Measurements from ENCODE around the gene SPDYC.

- PRO-cap: no peak
- RAMPAGE, long total RNA, 4 experiments: no peak in any of the 4 experiments
These were observed 714 bp downstream of the MAP4K2 start for GRCh38 chr11:64802229-64802770.

DNA sequence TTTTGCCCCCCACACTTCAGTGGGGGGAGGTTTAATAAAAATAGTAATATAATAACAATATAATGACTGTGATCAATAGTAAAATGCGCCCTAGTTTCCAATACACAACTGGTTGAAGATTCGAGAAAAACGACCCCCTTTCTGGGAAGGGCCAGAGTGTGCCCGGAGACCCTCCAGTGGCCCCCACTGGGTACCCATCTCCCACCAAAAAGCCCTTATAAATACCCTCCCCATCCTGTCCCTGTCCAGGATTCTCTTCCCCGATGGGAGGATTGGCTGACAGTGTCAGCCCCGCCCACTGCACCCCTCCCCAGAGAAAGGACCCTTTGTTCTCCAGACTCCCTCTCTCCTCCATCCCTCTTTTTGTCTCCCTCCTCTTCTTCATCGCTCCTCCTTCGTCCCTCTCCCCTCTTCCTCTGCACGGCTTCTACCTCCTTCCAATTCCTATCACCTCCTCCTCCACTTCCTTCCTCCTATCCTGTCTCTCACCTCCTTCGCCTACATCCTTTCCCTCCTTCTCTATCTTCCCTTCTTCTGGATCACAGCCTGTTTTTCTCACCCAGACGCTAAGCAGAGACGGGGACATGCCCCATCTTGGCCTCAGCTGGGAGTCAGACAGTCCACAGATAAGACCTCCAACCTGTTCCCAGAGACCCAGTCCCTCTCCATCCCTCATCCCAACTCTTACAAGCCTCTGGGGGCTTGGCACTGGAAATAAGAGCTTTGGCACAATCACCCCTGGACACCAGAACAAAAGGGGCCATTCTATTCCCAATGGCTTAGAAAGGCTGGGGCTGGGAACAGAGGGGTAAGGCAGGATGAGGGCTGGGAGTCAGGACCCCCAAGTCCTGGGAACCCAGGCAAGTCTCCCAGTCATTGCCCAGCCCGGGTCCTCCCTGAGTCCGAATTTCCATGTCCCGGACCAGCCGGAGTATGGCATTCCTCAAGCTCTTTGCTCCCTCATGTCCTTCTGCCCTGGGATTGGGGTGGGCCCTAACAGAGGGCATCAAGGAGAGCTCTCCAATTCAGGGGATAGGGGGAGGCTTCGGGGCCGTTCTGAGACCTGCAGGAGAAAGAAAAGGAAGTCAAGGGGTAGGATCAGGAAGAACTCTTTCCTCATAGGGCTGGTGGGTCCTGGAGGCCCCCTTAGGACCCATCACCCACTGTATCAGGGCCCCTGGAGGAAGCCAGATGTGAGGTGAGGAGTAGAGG is 13.5 kb upstream of the MEN1 start:
- PRO-cap: no peak
- RAMPAGE, long total RNA, 4 experiments: no peak in any of the 4 experiments

GRCh38 chr11:64851514-64852538 is 7.4 kb upstream of the CDC42BPG start:
- PRO-cap: no peak
- RAMPAGE, long total RNA, 4 experiments: no peak in any of the 4 experiments

GRCh38 chr11:64854214-64855373 is 10.1 kb upstream of the CDC42BPG start:
- PRO-cap: unidirectional peak, minus-strand start at chr11:64854801
- RAMPAGE, long total RNA, 4 experiments: no peak in any of the 4 experiments

DNA sequence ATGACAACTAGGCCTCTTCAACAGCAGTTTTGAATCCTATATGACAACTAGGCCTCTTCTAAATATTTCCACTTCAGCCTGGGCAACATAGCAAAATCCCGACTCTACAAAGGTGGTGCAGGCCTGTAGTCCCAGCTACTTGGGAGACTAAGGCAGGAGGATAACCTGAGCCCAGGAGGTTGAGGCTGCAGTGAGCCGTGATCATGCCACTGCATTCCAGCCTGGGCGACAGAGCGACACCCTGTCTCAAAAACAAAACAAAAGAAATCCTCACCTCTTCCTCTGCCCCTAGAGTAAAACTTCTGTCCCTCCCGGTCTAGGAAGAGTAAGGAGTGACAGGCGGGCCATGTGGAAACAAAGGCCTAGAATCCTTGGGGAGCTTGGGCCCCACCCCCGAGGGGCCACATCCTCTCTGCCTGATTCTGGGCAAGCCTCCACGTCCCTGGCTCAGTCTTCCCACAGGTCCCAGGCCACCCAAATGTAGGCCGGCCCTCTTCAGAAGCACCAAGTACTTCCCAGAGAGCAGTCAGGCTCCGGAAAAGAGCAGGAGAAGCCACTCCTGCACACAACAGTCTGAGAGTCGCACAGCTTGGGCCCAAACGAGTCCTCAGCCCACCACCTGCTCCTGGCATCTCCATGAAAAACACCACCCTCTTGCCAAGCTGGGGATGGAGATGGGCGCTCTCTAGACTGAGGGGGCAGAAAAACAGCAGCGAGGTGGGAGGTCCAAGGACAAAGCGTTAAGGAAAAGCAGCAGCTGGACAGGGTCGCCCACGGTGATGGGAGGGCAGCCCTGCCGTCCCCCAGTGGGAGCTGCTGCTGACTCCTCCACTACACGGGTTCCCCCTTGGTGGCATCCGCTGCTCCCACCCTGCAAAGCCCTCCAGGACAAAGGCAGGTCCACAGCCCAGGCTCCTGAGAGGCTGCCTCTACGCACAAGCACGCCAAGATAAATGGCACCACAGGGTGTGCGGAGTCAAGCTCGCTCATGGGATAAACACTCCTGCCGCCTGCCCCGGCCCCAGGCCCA is 15.5 kb downstream of the EHD1 start:
- PRO-cap: unidirectional peak, plus-strand start at position 538 of the sequence
- RAMPAGE, long total RNA, 4 experiments: no peak in any of the 4 experiments

DNA sequence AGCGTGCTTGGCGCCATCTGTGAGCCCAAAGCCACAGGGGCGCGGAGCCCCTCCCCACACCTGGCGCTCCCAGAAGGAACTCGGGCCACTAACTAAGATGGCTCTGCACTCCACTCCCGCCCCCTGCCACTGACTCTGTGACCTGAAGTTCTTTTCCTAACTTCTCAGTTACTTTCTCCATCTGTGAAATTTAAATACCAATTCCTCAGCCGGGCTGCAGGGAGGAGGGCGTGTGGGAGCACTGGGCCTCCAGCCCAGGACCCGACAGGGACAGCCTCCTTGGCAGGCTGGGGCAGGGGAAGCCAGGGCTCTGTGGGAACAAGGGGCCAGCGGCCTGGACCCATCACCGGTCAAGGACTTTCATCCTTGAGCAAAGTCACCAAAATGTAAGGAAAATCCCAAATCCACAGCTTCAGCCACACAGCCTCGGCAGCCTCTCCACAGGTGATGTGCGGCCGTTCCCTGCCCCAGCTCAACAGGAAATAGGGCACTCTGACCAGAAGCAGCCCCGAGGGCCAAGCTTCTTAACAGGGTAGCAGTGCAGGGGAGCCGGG is 14.7 kb downstream of the EHD1 start:
- PRO-cap: bidirectional peak, plus-strand start at position 200 of the sequence, minus-strand start at position 131 of the sequence
- RAMPAGE, long total RNA, 4 experiments: no peak in any of the 4 experiments

GRCh38 chr11:64864875-64865571 is 13.4 kb downstream of the EHD1 start:
- PRO-cap: bidirectional peak, plus-strand start at chr11:64865354, minus-strand start at chr11:64865023
- RAMPAGE, long total RNA, 4 experiments: no peak in any of the 4 experiments

DNA sequence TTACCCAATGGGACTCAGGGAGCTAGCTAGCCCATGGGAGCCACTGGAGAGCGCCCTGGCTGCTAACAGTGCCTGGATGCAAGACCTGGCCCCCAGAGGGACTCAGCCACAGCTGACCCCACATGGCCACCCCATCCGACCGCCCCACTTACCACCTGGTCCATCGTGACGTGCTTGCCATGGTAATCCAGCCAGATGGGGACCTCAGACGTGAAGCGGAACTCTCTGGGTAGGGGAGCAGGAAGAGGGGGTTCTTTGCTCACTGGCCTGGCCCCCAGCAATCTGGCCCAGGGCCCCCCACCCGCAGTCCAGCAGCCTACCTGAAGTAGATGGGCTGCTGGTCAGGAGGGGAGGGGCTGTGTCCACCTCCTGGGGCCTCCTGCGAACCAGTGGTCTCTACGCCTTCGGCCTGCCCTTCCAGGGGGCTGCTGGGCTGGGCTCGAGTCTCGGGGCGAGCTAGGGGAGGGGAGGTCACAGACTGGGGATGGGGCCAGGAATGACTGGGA is 19.2 kb upstream of the EHD1 start:
- PRO-cap: no peak
- RAMPAGE, long total RNA, 4 experiments: no peak in any of the 4 experiments

- PRO-cap: no peak
- RAMPAGE, long total RNA, 4 experiments: no peak in any of the 4 experiments
These were observed 2.7 kb downstream of the ATG2A start for GRCh38 chr11:64914262-64914774.

DNA sequence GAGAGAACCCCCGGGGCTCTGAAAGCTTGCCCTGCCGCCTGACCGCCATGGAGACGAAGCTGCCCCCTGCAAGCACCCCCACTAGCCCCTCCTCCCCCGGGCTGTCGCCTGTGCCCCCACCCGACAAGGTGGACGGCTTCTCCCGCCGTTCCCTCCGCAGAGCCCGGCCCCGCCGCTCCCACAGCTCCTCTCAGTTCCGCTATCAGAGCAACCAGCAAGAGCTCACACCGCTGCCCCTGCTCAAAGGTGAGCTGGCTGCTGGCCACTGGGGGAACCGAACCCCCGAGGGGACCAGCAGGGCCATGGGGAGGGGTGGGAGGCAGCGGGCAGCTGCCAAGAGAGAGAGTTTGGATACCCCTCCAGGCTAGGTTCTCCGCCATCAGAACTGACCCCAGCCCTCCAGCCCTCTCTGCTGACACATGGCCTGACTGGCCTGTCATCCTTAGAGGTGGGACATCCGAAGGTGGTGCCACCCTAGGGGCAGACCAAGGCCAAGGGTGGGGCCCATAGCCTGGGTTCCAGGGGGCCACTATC is 1.3 kb downstream of the PPP2R5B start:
- PRO-cap: no peak
- RAMPAGE, long total RNA, 4 experiments: no peak in any of the 4 experiments

- PRO-cap: no peak
- RAMPAGE, long total RNA, 4 experiments: no peak in any of the 4 experiments
These were observed 2.7 kb downstream of the GPHA2 start for GRCh38 chr11:64932959-64933441.

DNA sequence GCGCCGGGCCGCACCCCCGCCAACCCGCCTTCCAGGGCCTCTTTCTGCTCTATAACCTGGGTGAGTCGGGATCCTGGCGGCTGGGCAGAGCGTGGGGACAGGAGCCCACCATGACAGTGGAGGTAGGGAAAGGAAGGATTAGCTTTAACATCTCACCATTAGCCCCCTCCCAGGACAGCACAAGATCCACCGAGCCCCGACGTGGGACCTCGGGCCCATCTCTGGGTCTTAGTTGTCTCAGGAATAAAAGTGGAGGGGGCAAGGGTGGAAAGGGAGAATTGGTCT is 739 bp downstream of the SAC3D1 start:
- PRO-cap: no peak
- RAMPAGE, long total RNA, 4 experiments: no peak in any of the 4 experiments

- PRO-cap: no peak
- RAMPAGE, long total RNA, 4 experiments: no peak in any of the 4 experiments
These were observed 2.9 kb downstream of the SAC3D1 start for GRCh38 chr11:65043733-65044403.

DNA sequence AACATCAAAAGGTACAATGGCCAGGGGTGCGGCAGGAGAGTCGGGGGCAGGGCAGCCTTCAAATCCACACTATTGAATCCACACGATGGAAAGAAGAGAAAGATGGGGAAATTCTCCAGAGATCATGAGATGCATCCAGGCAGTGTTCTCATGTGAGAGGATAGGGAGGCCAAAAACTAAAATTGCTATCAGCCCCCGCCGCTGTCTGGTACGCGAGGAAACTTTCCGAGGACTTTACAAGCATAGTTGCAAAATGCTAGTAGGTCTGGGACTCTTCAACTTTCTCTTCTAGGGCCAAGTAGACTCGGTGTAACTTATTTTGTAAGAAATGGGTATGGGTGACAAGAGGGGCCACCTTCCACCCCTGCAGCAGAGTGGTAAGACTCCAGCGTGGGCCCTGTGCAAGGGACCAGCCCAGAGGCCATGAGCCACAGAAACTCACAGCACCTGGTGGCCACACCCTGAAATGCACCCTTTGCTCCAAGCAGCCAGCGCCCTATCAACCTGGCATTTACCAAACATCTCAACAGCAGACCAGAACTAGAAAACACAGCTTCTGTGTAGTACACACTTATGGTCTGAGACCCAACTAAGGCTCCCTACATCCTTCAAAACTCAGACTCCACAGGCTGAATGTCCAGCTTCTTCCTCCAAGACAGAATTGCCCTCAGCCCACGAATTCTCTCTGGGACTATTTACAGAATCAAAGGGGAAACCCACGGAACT is 5.8 kb downstream of the CDCA5 start:
- PRO-cap: no peak
- RAMPAGE, long total RNA, 4 experiments: no peak in any of the 4 experiments

DNA sequence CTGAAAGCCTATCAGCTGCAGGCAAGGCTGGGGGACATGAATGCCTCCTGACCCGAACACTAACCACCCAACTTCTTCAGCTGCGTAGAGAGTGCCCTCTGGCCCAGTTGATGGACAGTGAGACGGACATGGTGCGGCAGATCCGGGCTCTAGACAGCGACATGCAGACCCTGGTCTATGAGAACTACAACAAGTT is 802 bp downstream of the VPS51 start:
- PRO-cap: no peak
- RAMPAGE, long total RNA, 4 experiments: no peak in any of the 4 experiments

DNA sequence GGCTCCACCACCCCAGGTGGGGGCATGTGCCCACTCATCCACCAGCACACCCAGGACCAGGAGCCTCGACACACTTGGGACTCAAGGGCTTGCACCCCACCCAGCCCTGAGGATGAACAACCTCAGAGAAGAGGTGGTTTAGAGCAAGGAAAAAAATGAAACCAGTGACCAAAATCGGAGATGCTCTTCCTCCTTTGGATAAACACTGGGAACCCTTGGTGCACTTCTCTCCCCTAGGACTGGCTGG is 1.5 kb downstream of the ZNHIT2 start:
- PRO-cap: no peak
- RAMPAGE, long total RNA, 4 experiments: no peak in any of the 4 experiments

DNA sequence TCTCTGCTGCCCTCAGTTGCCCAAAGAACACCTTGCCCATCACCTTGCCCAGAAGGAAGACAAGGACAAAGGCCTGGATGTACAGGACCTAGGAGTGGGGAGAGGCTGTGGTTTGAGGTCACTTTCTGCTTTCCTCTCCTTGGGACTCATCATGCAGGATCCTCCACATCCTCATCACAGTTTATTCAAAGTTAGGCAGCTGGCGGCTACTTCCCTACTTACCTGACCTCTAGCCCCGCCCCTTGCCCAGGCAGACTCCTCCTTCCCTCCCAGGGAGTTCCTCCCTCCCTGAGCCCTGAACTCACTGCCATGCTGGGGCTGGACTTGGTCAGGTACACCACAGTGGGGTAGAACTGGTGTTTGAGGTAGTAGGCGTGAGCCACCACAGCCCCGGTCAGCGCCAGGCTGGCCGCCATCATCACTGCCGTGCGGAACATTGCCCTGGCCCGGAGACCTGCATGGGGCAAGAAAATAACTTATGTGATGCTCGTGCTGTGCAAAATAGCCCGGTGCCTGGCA is 1.1 kb downstream of the SYVN1 start:
- PRO-cap: no peak
- RAMPAGE, long total RNA, 4 experiments: no peak in any of the 4 experiments

- PRO-cap: no peak
- RAMPAGE, long total RNA, 4 experiments: no peak in any of the 4 experiments
These were observed 4.7 kb upstream of the SPDYC start for GRCh38 chr11:65165276-65165719.

DNA sequence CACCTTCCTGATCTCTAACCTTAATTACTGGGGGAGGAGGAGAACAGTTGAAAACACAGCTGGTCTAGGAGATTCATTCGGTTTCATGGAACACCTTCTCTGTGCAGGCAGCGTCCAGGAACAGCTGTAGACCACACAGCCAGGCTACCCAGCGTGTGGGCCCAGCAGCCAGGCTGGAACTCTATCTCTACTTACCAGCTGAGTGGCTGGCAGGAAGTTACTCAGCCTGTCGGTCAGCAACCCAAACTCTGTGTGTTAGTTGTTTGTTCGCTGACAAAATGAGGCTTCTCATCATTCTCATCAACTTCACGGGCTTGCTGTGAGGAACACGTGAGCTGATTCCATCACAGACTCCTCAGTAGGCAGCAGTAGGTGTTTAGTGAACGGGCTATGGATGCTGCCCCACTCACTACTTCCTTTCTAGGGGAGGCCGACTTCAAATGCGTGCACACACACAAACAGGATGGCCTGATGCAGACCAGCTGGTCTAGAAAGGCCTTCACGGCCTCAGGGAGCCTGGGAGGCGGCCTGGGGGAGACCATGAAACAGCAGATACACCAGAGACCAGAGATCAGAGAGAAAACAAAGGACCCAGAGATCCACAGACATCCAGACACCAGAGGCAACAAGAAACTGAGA is 849 bp upstream of the SPDYC start:
- PRO-cap: no peak
- RAMPAGE, long total RNA, 4 experiments: no peak in any of the 4 experiments

DNA sequence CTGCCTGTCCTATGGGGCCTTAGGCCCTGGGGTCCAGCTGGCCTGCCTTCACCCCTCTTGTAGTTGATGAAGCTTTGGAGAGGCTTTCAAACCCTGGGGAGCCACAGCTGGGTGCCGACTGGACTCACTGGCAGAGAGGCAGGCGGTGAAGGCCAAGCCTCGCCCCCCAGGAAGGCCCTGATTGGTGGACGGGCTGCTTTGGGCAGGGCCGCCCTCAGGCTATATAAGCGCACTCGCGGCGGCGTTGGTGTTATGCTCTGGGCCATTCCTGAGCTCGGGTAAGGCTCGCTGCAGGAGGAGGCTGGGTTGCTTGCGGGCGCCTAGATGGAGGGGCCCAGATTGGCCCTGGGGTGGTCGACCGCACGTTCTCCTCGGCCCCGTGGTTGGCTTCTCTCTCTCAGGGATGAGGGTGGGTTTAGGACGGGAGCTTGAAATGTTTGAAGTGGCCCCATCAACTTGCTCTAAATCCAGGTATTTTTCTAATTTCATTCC is at the start of gene SPDYC:
SPDYC (plus strand) TSS at position 250 of the 492 bp plus-strand sequence.
- PRO-cap: no peak
- RAMPAGE, long total RNA, 4 experiments: no peak in any of the 4 experiments